SK-N-DZ (cell line): ENCODE results near the gene ZBTB38.

RAMPAGE:
- cytosol, long total RNA = no peak
- nucleus, long total RNA = no peak
Measured at GRCh38 chr3:141345868-141346783, 22.2 kb upstream of the ZBTB38 start.

RAMPAGE:
- cytosol, long total RNA = no peak
- nucleus, long total RNA = no peak
Measured at GRCh38 chr3:141367948-141369157, at the start of gene ZBTB38. Gene ZBTB38 (plus strand): TSS chr3:141368504.

DNA sequence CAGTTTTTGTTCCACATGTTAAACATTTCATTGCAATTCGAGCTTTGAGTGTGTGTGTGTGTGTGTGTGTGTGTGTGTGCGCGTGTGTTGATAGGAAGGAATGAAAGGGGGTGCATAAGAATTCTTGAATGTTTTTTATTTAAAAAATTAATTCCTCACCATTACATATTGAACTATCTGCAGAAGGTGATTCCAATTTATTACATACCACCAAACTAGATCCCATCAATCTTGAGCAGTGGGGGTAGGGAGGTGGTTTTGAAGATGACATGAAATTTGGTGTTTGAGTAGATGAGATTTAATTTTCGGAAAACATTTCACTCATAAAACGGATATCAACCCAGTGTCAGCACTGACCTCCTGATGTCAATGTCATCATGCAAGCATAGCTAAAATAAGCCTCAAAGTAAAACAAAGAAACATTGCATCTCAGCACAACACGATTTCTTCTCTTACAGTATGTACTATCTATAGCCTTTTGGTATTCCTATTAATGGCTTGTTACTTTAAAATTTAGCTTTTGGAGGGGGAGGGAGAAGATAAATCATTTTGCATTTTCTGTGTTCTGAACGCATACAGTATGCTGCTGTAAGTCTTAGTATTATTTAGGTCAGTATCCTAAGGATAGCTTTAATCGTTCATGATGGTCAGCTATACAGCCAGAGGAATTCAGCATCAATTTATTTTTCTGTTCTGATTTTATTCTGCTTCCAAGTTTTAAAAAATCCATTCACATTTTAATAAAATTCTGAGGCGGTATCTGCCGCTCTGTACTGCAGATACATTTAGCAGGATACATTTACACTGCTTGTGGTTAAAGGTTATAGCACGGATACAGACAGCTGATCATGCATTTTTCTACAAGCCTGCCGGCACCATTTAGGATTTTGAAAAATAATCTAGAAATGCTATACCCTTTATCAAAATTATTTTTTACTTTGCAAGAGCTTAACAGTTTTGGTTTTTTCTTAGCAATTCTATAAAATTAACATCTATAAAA lies 17.6 kb downstream of the ZBTB38 start:
RAMPAGE:
- cytosol, long total RNA = no peak
- nucleus, long total RNA = no peak

DNA sequence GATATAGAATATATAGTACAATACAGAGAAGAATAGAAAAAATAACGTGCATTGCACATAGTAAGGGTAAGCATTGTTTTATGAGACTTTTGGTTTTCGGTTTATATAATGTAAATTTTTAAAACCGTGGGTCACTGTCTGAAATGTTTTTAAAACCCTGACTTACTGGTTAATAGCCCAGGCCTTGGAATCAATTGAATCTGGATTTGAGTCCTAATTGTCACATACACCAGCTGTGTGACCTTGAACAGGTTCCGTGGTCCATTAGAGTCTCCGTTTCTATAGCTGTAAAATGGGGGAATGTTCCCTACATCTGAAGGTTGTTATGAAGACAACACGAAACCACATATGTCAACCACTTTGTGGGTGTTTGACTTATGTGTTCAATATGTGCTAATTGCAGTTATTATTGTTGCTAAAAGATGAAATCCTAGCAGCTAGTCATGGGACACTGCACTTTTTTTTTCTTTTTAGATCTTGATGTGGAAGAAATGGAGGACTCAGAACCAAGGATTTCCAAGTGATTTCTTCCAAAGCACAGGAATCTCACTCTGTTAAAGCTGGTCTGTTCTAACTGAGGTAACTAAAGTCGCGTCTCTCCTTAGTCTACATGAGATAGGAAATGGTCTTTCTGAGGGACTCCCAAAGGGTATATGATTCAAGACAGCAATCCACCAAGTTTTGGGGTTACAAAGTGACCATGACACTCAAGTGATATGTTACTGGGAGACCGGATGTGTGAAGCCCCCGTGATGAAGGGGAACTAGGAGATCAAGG lies 35.3 kb downstream of the ZBTB38 start:
RAMPAGE:
- cytosol, long total RNA = no peak
- nucleus, long total RNA = no peak

GRCh38 chr3:141441109-141441872 lies 45.5 kb upstream of the RASA2 start:
RAMPAGE:
- cytosol, long total RNA = no peak
- nucleus, long total RNA = no peak

DNA sequence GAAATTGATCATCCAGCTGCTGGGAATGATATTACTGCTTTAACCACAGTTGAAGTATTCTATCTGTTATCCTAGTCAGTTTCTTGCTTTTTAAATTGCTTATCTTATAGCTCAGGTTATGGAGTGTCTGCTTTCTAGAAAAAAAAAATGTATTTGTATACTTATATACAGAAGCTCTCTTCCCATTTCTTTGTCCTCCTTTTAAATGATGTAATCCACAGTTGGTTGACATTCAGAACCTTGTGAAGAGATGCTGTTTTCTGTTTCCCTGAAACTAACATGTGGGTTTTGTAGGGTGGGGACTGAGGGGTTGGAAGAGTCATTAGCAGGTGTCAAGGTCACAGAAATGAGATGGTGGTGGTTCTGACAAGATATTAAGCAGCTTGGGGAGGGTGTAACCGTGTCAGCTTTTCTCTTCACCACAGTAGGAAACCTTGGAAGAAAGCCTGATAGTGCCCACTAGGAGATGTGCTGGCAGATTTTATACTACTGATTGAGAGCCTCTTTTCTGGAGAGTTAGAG lies 2.3 kb downstream of the RASA2 start:
RAMPAGE:
- cytosol, long total RNA = no peak
- nucleus, long total RNA = no peak

GRCh38 chr3:141646625-141647115 lies 91.4 kb upstream of the RNF7 start:
RAMPAGE:
- cytosol, long total RNA = no peak
- nucleus, long total RNA = no peak

GRCh38 chr3:141851435-141852015 lies 24.9 kb upstream of the ATP1B3 start:
RAMPAGE:
- cytosol, long total RNA = no peak
- nucleus, long total RNA = no peak

DNA sequence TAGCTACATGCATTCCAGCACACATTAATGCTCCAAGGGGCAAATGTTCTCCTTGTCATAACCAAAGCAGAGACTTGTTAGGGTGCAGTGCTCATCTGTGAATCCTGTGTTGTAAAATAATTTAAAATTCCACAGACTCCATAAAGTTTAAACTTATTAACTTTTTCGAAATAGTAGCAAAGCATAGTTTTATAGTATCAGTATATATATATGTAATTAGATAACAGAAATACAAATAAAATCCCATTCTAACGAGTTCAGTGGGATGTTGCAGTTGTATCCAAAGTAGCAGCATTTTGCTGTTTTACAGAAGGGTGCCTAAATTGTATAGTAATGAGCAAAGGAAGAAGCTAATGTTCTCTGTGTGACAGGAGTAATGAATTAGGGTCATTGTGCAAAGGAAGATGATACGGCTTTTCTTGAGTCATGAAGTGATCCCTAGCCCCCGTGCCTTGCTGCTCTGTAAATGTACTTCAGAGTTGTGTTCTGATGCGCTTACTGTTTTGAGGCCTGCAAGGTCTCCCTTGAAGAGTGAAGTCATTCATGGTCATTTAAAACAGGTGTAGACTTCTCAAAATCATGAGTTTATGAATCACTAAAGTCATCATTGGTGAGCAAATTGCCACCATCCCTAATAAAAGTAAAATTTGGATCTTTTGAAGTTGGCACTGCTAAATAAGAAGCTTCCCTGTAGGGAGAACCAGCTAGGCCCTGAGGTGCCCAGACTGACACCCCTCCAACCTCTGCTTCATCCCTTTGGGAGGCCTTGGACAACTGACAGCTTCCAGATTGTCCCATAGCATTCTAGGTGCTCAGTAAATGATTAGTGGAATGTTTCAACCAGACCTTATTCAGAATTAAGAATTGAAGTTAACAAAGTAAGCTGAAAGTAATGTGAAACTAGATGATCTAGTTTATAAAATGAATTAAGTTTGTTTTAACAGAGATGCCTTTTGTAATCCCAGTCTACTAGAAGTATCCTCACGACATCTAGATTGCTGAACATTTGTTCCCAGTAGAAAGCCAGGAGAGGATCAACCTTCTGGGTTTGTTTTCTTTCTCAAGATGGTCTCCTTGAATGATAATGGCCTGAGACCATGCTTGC lies 38.0 kb downstream of the ATP1B3 start:
RAMPAGE:
- cytosol, long total RNA = no peak
- nucleus, long total RNA = no peak

GRCh38 chr3:141919513-141919955 lies 43.1 kb downstream of the ATP1B3 start:
RAMPAGE:
- cytosol, long total RNA = no peak
- nucleus, long total RNA = no peak

DNA sequence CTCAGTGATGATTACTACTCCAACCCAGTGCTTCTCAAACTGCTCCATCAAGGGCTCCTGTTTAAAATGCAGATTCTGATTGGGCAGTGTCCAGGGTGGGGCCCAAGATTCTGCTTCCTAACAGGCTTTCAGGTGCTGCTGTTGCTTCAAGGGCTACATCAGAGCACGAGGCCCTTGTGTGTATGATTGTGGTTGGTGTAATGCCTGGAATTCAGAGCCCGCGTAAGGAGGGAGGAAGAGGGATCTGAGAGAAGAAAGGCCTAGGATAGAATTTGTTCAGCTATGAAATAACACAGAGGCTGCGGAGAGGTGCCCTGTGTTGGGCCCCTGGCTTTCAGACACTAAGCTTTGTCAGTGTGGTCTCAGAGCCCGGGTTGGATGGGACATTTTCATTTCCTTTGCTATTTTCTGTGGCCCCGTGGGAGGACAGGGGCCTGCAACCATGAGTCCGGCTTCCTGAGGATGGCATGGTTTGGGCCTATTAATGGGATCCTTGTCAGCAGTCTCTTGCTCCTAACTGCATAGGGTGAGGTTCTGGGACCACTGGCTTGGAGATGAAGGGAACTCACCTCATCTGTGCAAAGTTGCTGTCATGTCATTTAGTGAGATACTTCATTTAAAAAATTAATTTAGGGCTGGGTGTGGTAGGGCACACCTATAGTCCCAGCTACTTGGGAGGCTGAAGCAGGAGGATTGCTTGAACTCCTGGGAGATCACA lies 53.1 kb downstream of the ATP1B3 start:
RAMPAGE:
- cytosol, long total RNA = no peak
- nucleus, long total RNA = no peak

DNA sequence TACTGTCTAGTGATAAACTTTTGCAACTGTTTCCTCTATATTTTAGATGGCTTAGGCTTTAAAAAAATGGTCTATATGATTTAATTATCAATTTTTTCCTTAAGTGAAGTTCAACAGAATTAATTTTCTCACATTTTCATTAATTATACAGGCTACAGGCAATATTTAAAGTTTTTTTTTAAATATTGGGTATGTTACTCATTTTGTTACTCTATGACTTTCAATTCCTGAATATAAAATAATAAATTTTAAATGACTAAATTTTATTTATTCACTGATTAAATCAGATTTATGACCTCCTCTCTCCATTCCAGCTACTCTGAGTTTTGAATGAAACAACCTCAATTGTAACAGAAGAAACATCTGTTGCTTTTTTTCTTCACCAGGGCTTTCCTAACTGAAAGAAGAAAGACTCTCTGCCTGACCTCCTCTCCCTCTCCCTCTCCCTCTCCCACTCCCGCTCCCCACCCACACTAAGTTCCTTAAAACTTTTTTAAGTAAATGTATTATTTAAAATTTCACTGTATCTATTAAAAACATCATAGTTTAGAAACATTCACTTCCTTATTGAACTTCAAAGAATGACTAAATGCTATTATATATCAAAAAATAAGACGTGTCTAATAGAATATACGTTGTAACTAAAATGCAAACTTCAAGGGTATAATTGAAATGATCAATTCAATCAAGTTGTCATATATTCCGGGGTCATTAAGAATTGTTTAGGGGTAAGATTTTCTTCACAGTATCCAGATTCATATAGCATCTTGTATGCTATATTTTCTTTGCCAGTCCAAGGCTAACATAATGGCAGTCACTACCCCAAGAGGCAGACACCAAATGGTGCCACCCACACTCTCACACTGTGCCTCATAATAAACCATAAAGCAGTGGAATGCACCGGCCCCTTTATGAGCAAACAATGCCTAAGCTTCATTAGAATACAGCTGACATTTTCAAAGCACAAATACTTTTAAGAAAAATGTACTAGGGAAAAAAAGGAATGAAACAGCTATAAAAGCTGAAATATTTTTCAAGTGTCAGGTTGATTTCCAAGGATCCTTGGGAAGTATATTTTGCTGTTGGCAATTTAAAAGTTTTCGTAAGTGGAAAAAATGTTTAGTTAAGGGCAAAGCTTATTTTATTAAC lies 121.9 kb downstream of the TFDP2 start:
RAMPAGE:
- cytosol, long total RNA = no peak
- nucleus, long total RNA = no peak

RAMPAGE:
- cytosol, long total RNA = no peak
- nucleus, long total RNA = no peak
Measured at GRCh38 chr3:142139838-142140394, 9.4 kb downstream of the TFDP2 start.

DNA sequence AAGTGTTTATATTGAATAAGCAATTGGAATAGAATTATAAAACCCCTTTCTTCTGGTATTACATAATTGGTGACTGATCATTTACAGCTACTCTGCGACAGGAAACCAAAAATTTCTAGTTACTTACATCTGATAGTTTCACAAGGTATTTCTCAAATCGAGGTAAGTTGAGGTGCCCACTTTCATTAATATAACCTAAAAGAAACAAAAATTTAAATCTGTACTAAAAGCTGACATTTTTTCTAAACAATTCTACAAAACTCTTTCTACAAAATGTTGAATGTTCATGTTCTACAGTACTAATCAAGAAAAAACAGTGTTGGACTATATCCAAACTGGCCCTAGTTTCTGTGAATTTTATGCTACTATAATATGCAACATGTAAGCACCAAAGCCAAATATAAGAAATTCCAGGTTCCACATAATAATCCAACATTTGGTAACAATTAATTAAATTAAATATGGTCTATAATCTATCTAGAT lies 26.4 kb downstream of the XRN1 start:
RAMPAGE:
- cytosol, long total RNA = no peak
- nucleus, long total RNA = no peak

DNA sequence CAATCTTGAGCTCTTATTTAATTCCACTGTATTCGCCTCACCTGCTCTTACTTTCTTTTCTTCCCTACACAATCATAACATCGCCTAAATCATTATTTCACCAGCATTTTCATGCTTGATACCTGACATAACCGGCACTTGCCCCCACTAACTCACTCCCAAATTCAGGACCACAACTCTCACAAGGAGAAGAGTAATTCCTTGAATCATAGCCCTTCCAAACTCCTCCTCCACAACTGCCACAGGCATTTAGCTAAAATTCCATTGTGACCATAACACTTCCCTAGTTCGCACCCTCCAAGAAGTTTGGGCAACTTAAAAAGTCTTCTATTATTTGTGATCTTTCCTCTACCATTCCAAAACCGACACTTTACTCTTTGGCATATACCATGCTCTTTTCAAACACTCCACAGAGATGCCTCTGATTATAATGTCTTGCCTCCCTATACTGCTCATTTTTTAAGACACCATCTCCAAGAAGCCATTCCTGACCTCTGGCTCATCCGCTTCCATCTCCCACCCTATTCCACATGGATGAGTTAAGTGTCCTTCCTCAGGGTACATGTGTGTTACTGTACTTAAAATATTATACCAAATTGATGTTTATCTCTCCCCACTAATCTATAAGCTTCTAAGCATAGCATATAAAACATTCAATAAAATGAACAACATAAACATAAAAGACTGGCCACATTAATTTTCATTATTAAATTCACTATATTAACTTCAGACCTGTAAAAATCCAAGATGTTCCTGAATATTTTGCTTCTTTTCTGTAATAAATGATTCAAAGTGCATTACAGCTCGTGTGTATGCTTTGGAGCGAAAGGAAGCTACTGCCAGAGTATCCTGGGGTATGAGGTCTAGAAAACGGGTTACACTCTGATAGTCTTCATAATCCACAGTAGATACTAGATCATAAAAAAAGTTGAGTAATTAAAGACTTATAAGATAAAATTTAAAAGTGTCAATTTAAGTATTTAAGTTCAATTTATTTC lies 59.7 kb upstream of the XRN1 start:
RAMPAGE:
- cytosol, long total RNA = no peak
- nucleus, long total RNA = no peak

RAMPAGE:
- cytosol, long total RNA = no peak
- nucleus, long total RNA = no peak
Measured at GRCh38 chr3:143120398-143120820, 838 bp downstream of the CHST2 start.

GRCh38 chr3:143302281-143302480 lies 182.6 kb downstream of the CHST2 start:
RAMPAGE:
- cytosol, long total RNA = no peak
- nucleus, long total RNA = no peak

GRCh38 chr3:143528791-143529462 lies 319.3 kb downstream of the SLC9A9 start:
RAMPAGE:
- cytosol, long total RNA = no peak
- nucleus, long total RNA = no peak

GRCh38 chr3:143786204-143787298 lies 61.7 kb downstream of the SLC9A9 start:
RAMPAGE:
- cytosol, long total RNA = no peak
- nucleus, long total RNA = no peak

DNA sequence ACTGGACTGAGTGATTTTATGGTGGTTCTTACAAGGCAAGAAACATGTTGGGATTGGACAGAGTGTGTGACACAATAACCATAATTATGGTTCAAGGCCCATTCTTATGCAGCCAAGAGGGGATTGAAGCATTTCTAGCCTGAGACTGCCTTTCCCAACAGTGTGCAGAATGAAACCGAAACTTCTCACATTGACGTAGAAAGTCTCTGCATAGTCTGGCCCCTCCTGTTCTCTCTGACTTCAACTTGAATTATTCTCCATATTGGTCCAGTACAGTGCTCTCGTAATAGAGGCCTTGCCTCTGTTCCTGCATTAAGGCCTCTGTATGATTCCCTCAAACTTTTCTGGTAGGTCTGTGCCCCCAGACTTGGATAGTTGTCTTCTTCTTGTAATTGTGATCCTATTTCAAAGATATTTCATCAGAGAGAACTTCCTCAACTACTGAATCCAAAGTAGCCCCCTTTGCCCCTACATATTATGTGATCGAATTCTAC lies 138.4 kb downstream of the DIPK2A start:
RAMPAGE:
- cytosol, long total RNA = no peak
- nucleus, long total RNA = no peak